Neural cell (in vitro differentiated cells): ENCODE measurements around the genes DENND11, TAS2R5, CASP2, TCAF1, OR2A5 and OR2A7.

DNA sequence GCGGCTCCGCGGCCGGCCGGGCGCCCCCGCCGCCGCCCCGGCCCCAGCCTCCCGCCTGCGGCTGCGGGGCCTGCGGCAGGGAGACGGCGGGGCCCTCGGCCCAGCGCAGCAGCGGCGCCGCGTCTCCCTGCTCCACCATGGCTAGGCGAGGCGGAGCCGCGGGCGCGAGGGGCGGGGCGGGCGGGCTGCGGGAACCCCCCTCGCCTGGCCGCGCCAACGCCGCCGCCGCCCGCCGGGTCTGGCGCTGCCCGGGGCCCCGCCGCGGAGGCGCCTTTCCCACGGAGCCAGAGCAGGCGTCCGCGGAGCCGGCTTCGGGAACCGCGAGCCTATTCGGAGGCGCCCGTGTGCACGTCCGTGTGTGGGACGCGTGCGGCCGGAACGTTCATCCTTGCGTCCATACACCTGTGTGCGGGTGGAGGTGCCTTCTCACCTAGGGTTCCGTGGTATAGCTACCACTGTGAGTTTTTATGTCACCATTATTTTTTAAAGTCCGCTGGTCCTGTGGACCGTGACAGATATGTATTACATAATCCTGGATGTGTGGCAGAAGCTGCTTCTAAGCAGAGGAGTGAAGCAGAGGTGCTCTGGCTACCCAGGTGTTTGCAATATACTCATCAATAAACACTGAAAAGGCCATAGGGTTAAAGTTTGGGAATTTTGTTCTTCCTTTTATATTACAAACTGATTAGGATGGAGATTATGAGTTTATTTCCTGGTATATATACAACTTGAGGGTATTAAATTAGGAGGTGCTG is at the start of gene DENND11:
DENND11 (minus strand) TSS at position 152 of the 755 bp plus-strand sequence.
- RAMPAGE, long total RNA = no peak

DNA sequence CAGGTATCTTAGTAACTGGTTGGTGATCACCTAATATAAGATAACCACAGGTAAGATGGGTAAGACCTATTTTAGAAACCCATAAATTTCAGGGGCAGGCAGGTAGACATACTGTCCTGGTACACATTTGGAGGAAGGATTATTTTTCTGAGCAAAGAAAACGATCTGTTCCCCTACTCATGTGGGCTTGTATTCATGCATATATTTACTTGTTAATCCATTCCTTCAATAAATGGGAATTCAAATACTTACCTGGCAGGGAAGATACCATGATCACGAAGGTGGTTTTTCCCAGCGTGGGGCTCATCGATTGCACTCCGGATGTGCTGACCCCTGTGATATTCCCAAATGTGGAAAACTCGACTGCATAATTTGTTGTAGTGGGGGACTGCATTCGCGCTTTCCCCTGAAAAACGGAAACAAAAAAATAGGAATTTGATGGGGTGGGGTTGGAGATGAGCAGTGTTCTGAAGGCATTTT is 10.4 kb upstream of the SSBP1 start:
- RAMPAGE, long total RNA = no peak

DNA sequence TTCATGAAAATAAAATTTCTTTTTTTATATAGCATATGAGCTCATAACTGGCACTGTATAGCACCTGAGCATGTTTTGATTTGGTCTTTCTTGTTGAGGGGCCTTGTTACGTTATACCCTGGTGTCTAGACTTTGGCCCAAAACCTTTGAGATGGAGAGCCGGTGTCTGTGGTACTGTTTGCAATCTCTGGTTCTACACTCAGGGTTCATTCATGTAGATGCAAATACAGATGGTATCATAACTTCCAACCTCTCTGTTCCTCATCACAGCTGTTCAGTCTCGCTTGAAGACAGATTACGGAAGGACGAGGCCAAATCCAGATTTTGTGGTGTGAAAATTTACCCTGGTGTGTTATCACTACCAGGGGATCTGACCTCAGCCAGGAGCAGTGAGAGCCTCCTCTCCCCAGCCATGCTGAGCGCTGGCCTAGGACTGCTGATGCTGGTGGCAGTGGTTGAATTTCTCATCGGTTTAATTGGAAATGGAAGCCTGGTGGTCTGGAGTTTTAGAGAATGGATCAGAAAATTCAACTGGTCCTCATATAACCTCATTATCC is at the start of gene TAS2R5:
TAS2R5 (plus strand) TSS at position 268 of the 557 bp plus-strand sequence.
- RAMPAGE, long total RNA = no peak

GRCh38 chr7:141975669-141976550 is 2.3 kb upstream of the TAS2R38 start:
- RAMPAGE, long total RNA = no peak

GRCh38 chr7:142626579-142626826 is 122.8 kb upstream of the PRSS1 start:
- RAMPAGE, long total RNA = no peak

DNA sequence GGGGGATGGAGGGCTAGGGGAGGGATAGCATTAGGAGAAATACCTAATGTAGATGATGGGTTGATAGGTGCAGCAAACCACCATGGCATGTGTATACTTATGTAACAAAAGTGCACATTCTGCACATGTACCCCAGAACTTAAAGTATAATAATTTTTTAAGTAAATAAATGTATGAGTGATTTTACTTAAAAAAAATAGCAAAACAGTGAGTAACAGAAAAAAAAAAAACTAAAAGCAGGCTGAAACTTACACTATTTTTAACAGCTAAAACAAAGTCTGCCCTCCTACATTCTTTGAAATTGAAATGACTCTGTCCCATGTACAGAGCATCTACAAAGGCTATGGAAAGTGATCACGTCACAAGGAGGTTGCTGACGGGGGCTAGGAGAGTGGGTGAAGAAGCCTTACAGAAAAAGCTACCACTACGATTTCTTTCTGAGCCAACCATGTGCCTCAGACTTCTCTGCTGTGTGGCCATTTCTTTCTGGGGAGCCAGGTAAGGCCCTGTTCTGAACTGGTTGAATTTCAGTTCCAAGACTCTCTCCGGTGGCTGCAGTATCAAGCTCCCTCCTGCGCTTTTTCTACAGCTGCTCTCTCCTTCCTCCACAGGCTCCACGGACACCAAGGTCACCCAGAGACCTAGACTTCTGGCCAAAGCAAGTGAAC is 112.7 kb upstream of the PRSS1 start:
- RAMPAGE, long total RNA = no peak

DNA sequence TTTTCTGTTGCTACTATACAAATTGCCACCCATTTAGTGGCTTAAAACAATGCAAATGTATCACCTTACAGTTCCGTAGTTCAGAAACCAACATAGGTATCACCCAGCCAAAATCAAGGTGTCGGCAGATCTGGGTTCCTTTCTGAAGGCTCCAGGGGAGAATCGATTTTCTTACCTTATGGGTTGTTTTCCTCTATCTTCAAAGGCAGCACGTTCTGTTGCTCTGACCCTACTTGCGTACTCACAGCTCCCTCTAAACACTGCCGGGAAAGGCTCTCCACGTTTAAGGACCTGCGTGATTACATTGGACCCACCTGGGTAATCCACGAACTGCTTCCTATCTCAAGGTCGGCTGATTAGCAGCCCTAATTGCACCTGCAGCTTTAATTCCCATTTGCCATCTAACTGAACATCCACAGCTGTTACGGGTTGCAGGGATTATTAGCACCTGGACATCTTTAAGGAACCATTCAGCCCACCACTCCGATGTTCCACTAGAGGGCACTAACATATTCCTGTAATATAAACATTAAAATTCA is 37.2 kb upstream of the PRSS1 start:
- RAMPAGE, long total RNA = no peak

GRCh38 chr7:142717549-142717748 is 31.8 kb upstream of the PRSS1 start:
- RAMPAGE, long total RNA = no peak

DNA sequence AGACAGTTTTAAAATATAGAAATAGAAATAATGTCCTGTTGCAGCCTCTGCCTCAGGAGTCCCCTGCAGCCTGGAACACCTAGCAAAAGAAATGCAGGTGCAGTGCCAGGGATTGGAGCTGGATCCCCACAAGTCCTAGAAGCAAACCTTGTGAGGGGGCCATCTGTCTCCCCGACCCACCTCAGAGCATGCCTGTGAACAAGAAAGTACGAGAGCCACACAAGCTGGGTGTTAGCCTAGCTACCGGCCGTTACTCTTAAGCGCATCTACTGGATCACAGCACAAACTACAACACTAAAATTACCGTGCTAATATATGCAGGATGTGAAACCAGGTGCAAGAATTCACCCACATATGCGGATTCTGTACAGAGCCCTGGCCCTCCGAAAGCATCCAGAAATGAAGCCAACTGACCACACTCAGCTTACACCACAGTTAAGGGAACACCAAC is 16.1 kb upstream of the PRSS1 start:
- RAMPAGE, long total RNA = no peak

GRCh38 chr7:142741966-142742426 is 7.3 kb upstream of the PRSS1 start:
- RAMPAGE, long total RNA = no peak

GRCh38 chr7:143172397-143172797 is 10.8 kb upstream of the TAS2R39 start:
- RAMPAGE, long total RNA = no peak

- RAMPAGE, long total RNA = no peak
Measured at GRCh38 chr7:143264925-143265543, 1.8 kb downstream of the GSTK1 start.

- RAMPAGE, long total RNA = no peak
Measured at GRCh38 chr7:143288132-143288497, at the start of gene CASP2. Gene CASP2 (plus strand): TSS chr7:143288351.

GRCh38 chr7:143345276-143345988 is 17.1 kb downstream of the FAM131B start:
- RAMPAGE, long total RNA = no peak

- RAMPAGE, long total RNA = no peak
Measured at GRCh38 chr7:143361133-143361582, 1.4 kb downstream of the FAM131B start.

DNA sequence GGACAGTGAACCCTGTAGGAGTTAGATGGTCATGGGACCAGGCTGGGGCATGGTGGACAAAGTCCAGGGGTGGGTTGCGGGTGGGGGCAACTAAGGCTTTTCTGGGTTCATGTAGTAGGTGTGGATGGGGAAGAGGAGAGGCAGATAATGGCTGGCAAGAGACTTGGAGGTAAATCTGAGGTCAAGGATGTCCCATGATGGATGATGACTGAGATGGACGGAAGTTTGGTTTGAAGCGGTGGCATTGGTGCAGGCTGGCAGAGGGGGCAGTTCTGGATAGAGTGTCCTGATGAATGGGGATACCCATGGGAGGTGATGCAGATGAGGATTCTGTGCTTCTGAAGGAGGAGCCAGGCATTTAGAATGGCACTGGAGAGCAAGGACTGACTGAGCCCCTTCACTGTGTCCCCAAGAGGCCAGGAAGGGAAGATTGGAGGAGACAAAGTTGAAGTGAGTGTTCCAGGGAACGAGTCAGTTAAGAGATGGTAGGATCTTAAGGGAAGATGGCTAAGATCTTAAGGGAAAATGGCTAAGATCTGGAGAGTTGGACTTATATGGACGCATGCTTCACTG is 5.6 kb downstream of the ZYX start:
- RAMPAGE, long total RNA = no peak

DNA sequence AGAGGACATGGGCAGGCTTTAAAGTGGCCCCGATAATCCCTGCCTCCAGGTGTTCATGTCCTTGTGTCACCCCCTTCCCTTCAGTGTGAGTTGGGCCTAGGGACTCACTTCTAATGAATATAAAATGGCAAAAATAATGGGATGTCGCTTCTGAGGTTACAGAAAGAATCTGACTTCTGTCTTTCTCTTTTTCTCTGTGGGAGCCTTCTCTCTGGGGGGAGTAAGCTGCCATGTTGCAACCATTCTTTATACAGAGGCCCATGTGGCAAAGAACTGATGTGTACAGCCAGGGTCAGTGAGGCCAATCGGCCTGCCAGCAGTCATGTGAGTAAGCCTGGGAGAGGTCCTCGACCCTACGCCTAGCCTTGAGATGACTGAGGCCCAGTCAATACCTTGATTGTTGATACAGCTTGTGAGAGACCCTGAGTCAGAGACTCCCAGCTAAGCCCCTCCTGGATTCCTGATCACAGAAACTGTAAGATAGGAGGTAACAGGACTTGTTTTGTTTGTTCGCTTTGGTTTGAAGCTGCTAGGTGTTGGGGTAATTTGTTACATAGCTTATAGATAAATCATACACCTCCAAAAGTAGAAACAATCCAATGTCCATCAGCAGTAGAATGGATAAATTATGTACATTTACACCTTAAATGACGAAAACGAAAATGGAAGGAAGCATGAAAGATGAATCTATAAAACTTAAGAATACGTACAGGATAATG is 1.6 kb downstream of the TCAF1 start:
- RAMPAGE, long total RNA = no peak

DNA sequence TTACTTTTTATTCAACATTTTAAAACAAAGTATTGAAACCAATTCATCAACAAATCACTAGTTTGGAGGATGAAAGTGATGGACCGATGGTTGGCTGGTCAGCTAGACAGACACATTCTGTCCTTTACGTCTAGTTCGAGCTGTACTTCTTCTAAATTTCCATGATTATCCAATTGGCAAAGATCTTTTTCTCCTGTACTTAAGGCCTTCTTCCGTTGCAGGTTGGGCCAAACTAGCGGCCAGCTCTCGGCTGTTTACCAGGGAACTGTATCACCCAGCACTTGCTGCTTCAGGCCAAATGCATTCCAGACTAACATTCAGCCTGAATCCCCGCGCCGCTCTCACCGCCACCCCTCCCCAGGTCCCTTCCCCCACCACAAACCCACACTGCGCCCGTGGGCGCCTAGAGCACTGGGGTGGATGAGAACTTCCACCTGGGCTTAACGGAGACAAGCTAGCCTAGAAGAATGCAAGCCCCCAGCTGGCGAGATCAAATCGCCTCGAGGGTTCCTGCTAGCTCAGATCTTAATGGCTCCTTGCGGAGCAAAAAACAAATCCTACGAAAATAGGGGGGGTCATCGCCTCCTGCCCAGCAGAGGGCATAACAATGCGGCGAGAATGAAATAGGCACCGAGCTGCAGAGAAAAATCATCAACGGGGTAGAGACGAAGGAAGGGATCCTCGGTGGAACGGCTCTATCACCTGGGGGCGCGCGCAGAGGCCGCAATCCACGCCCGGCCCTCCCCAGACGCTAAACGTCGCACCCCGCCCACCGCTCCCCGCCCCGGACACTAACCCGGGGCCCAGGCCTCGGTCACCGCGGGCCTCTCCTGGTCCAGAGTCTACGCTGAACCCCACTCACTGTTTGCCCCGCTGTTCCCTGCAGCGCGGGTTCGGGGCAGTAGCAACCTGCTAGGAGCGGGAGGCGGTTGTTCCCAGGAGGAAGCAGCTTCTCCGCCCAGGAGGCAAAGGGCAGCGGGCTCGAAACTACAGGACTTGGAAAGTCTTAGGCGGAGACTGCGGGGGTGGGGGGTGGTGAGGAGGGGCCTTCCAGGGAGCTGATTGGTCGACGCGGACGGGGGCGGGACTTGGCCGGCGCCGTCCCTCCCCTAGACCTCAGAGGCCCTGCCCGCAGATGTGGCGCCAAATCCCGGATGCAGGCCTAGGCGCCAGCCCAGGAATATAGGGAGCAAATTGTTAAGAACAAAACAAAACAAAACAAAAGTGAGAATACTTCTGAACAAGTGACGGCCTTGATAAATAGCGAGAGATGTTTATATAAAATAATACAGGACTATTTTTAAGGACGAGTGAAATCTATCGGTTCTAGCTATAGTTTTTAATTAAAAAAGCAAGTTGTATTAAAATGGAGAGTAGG is at the start of gene TCAF1:
TCAF1 (minus strand) TSS at position 1,012 of the 1,378 bp plus-strand sequence.
- RAMPAGE, long total RNA = start-site peak on the minus strand centred at position 980 of the sequence, 27 bp wide, 75 and 104 reads in 2 replicates

- RAMPAGE, long total RNA = no peak
Measured at GRCh38 chr7:144048770-144049053, at the start of gene OR2A5. Gene OR2A5 (plus strand): TSS chr7:144048948.

GRCh38 chr7:144264507-144265224 is at the start of gene OR2A7:
Gene OR2A7 (minus strand): TSS chr7:144264792.
- RAMPAGE, long total RNA = no peak